Jejunum (tissue), 1 donor: ENCODE data around the genes TIMD4 and CYFIP2.

DNA sequence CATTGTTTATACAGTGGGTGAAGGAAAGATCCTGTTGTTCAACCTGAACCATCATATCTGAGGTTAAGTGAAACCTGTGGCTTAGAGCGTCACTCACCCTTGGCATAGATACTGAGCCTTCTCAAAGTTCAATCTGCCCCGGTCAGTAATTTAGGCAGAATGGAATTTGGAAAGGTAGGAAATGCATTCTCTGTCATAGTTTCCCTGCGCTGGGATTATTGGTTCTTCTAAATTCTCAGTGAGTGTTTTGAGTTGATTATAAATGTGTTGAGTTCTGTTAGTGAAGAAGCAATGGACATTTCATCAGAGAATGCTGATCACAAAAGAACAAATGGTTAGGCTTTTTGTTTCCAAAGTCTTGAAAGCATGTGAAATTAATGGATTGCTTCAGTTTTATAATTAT is 456.3 kb upstream of the NMUR2 start:
- PRO-cap = no peak

- PRO-cap = no peak
Measured at GRCh38 chr5:154422989-154423281, 22.9 kb upstream of the SAP30L start.

DNA sequence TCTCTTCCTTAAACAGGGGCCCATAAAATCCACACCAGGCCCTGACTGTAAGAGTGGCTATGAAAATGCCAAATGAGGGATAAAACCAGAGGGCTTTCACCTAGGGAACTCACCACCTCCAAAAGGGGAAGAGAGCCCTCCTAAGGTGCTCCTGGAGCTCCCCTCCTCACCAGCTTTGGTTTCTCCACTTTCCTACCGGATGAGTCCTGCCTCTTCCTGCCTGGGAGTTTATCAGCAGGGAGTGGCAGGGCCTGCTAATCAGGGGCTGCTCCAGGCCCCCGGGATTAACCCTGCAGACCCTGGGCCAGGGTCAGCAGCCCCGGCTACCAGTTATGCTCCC is 130.3 kb upstream of the HAND1 start:
- PRO-cap = no peak

GRCh38 chr5:154654349-154654910 is 100.7 kb upstream of the LARP1 start:
- PRO-cap = no peak

DNA sequence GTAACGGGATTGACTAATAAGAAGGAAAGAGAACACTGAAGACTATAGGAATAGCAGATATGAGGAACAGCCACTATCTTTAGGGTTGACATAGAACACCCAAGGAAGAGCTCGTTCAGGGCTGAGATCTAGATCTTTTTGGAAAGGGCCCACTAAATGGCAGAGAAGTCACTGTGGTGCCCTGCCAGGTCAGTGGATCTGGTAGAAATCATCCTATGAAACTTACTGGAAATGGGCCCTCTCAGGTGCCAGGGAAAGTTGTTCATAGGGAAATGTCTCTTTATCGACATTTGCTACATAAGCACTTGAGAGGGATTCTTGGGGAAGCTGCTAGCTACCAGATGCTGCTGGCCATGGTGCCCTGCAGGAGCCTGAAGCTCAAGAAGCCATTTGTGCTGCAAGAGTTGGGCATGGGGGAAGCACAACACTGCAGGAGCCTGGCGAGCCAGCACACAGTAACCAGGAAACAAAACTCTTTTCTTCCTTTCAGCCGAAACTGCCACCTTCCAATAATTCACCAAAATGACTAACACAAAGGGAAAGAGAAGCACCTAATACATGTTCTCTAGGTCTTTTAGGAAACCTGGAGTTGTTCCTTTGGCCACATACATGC is 26.4 kb upstream of the LARP1 start:
- PRO-cap = no peak

GRCh38 chr5:154760958-154761794 is 6.0 kb downstream of the LARP1 start:
- PRO-cap = no peak

DNA sequence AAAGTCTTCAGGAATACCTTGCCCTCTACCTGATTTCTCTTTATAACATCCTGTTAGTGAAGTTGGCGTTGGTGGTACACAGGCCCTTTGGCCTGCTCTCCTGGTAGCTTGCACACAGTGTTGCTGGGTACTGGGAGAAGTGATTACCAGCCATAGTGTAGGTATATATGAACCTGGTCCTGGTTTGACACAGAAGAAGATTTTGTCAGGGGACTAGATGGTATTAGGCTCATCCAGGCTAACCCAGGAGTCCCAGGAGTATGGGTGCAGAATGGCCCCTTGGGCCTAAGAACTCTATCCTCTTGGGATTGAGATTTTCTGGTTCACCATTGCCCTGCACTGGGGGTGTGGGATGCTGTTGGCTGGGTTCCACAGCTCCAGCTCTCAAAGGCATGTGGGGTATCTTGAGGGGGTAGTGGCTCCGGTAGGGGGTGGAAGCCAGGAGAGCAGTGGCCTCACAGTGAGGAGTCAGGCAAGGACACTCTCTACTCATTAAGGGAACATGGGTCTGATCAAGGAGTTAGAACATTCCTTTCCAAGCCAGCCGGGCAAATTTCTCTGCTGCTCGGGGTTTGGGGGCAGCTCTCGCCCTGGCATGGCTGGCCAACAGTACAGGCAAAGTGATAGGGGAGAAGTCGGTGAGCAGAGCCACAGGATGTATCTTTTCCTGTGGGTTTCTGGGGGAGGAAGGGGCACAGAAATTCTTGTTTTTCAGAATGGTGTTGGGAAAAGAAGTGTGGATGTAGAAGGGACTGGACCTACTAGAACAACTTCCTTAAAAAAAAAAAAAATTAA is 33.0 kb downstream of the LARP1 start:
- PRO-cap = no peak

DNA sequence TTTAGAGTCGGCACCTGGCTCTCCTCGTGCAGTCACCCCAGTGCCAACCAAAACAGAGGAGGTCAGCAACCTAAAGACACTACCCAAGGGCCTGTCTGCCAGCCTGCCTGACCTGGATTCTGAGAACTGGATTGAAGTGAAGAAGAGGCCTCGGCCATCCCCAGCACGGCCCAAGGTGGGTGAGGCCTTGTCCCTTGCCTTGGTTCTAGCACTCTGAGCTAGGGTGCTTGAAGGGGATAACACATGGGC is 44.6 kb downstream of the LARP1 start:
- PRO-cap = no peak

DNA sequence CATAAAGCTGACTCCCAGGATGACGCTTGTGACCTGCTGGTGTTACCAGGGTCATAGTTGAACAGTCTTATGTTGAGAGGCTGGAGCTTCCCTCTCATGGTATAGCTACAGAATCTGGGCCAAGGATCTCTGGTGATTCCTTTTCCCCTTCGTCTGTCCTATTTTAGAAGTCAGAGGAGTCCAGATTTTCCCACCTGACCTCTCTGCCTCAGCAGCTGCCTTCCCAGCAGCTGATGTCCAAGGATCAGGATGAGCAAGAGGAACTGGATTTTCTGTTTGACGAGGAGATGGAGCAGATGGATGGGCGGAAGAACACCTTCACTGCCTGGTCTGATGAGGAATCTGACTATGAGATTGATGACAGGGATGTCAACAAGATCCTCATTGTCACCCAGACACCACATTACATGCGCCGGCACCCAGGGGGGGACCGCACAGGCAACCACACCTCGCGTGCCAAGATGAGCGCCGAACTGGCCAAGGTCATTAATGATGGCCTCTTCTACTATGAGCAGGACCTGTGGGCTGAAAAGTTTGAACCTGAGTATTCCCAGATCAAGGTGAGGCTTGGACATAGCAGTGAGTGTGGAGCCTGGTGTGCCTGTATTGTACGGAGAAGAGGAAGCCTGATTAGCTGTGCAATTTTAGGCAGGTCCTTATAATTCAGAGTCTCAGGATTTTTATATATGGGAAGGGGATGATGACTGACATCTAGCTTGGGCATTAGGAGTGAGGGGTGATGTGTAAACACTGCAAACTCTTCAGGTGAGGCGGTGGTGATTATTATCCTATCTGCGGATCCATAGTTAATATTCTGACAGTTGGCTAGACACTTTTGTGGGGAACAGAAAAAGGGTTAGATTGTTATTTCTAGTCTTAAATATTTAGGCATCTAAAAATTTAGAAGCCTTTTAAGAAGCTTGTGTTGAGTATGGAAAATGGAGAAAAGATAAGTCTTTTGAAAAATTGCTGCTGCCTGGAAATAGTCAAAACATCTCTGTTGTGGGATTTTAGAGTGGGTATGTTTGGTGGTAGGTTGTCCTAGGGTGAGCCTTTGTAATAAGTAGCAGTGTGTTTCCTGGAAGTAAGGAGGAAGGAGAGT is 47.0 kb downstream of the LARP1 start:
- PRO-cap = no peak

DNA sequence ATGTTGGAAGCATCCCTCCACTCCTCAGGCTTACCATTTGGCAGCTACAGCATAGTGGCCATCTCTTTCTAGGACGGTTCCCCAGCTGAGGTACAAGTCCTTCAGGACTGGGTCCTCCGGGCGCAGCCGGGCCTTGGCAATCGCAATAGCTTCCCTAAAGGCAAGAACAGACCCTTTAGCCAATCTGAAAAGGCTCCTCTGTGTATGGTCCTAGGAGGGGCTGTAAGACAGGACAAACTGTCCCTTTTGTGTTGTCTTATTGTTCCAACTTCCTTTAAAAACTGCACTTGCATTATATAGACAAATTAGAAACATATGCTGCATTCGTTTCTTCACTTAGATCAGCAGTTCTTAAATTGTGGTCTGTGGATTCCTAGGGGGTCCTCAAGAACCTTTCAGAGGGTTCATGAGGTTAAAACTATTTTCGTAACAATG is 38.8 kb downstream of the GEMIN5 start:
- PRO-cap = no peak

DNA sequence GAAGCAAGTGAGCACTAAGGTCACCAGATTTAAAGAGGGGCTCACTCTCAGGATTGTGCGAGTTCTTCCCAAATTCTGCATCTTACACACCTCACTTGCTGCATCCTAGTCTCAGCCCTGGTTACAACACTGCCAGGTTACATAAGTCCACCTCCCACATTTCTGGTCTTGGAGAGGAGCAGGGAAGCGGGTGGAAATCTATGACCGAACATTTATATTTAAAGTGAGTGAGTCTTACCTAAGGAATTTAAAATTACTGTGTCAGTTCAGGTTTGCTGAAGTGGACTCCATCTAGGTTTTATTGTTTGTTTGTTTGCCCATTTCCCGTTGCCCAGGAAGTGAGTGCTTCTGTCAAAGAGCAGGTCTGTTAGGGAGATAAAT is 179.4 kb downstream of the KIF4B start:
- PRO-cap = no peak

DNA sequence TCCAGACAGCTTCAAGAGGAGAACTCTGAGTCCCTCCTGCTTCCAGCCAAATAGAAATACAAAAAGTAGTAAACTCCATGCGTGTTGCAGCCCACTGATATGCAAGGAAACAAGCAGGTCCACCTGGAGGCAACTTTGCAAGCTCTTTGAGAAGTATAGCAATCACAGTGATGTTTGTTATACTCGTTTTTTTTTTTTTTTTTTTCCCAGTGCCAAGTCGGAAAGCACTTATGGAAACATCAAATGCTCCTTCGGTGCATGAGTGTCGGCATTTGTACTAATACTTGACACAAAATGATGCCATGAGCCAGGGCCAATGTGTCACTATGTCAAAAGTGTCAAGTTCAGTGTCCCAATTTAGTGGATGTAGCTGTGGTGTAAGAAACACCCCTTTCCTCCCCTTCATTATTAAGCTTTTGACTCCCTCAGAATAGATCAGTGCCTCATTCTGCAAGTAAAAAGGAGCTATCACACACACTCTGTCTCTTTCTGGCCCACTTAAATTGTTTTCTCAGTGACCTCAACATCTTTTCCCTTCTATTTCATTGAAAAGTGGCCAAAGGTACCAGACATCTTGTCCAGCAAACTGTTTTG is 594.0 kb upstream of the SGCD start:
- PRO-cap = no peak

GRCh38 chr5:156581812-156582765 is 255.1 kb downstream of the SGCD start:
- PRO-cap = no peak

DNA sequence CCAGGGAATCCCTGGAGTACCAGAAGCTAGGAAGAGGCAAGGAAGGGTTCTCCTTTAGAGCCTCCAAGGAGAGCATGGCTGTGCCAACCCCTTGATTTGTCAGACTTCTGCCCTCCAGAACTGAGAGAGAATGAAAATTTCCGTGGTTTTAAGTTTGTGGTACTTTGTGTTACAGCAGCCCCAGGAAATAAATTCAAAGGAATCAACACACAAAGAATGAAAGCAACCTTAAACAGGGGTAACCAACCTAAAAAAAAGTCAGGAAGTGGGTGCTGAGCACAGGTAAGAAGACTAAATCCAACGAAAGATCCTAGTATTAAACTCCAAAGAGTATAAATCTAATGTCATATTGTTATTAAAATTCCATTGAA is 33.4 kb downstream of the TIMD4 start:
- PRO-cap = no peak

DNA sequence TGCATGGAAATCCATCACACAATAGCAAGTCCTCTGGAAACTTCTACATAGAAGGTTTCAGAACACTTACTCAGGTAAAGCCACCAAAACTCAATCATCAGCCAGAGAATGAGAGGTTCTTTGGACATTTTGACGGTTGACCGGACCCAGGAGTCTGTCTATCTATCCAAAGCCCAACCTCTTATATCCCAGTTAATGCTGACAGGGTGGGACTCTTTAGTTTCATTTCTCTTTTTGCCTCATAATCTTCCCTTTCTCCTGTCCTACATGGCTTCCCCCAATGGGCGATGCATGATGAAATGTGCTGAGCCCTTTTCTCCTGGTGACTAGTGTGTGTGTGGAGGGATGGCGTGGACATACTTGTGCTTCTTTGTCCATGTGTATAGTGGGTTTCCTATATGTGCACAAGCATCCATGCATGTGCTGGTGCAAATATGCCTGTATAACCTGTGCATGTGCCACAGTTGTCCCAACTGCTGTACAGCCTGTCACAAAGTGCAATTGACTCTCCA is at the start of gene TIMD4:
Gene TIMD4, minus strand, starts transcription at position 156 of the 512 bp plus-strand sequence.
- PRO-cap = no peak

GRCh38 chr5:157143178-157144165 is 807 bp upstream of the MED7 start:
- PRO-cap = unidirectional peak, plus-strand start at chr5:157143270

DNA sequence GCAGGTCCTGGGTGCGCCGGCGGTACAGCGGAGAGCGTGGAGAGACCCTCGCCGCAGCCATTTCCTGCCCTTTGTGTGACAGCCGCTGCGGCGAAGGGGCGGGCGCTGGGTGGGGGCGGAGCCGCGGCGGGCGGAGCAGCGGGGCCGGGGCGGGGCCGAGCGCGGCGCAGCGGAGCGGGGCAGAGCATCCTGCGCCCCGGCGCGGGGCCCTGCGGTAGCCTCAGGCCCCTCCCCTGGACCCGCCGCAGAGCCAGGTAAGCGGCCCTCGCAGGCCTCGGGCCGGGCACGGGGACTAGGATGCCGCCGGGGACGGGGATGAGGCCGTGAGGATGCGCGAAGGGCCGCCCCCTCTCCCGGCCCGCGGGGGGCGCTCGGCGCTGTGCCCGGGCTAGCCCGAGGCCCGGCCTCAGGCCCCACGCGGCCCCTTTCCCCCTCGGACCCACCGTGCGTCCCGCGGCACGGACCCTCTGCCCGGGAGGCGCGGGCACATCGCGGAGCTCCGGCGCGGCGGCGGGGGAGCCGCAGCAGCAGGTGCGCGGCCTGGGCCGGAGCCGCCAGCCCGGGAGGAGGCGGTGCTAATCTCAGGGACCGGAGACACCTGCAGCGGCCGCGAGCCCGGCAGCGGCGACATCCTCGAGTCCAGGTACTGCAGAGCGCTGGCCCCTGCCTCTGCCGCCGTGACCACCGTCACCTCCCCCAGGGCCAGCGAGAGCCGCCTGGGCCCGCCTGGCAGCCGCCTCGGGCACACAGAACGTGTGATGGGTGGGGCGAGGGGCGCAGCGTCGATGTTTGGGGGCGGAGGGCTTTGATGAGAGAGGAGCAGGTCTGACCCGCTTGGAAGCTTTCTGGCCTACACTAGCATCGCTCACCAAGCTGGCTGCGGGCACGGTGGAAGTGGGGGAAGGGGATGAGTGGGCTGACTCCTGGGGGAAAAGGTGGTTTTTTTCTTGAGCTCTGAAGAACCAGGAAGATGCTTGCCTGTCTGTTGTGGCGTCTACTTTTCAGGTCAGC is at the start of gene CYFIP2:
Gene CYFIP2, plus strand, starts transcription at position 182 of the 1,011 bp plus-strand sequence.
- PRO-cap = bidirectional peak, plus-strand start at position 187 of the sequence, minus-strand start at position 73 of the sequence; bidirectional peak, plus-strand start at position 612 of the sequence, minus-strand start at position 635 of the sequence

GRCh38 chr5:157285527-157286040 is 19.7 kb downstream of the CYFIP2 start:
- PRO-cap = no peak

- PRO-cap = no peak
Measured at GRCh38 chr5:157309357-157310037, 36.0 kb downstream of the FNDC9 start.

DNA sequence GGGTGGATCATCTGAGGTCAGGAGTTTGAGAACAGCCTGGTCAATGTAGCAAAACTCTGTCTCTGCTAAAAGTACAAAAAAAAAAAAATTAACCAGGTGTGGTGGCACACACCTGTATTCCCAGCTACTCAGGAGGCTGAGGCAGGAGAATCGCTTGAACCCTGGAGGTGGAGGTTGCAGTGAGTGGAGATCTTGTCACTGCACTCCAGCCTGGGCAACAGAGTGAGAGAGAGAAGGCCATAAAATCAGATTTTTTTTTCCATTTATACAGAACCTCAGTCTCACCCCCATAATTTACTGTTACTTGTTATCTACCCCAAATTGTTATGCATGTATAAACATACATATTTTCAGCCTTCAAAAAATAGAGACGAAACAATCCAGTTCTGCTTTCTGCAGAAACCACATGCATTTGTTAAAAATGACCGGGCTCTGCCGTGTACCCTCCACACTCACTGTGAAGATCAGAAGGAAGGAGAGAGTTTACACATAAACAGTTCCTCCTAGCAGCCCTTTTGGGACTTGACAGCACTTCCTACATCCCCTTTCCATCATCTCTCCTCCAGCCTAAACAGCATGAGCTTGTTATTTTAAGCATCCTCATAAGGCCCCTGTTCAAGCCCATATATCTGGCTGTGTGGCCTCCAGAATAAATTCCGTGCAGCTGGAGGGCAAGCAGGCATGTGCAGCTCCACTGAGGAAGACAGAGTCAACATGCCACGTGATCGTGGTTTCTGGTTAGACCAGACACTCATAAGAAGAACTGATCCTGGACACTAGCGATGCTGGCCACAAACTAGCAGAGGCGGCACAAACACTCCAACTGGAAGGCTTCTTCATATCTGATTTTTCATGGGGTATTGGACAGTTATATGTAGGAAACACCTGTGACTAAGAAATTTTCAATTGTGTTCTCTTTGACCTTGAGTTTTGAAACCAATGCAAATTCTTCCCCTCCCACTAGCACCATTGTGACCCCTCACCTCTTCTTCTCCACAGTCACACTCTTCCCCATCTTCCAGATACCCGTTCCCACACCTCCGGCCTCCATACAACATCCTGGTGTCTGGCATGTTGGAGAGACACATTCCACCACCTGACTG is 42.2 kb downstream of the NIPAL4 start:
- PRO-cap = no peak